B cell (primary cell): ENCODE data around the gene TNFAIP8.

- PRO-cap, result no peak
- CAGE, long polyA plus RNA, result no peak
These were observed 24.5 kb downstream of the FEM1C start for GRCh38 chr5:115520006-115520619.

DNA sequence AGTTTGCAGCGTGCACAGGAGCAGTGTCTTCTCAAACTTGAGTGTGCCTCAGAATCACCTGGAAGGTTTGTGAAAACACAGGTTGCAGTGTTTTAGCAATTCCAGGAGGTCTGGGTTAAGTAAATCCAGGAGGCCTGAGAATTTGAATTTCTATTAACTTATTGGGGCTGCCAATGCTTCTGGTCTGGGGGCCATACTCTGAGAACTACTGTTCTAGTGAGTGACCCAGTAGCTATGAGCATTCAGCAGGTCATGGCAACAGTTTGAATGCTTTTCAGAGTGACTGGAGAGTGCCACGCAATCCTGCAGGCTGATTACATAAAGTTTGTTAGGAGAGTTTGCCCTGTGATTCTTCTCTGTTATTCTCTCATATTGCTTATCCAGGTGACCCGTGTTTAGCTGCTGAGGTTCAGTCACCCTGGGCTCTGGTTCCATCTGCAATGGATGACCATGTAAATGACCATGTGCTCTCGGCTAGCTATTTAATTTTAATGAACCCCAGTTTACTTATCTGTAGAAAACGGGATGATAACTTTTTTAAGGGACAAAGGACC is 22.2 kb upstream of the TMED7 start:
- PRO-cap, result no peak
- CAGE, long polyA plus RNA, result no peak

GRCh38 chr5:115735584-115736083 is 80.8 kb downstream of the CDO1 start:
- PRO-cap, result no peak
- CAGE, long polyA plus RNA, result no peak

- PRO-cap, result no peak
- CAGE, long polyA plus RNA, result no peak
These were observed 1.9 kb downstream of the AP3S1 start for GRCh38 chr5:115843692-115844057.

DNA sequence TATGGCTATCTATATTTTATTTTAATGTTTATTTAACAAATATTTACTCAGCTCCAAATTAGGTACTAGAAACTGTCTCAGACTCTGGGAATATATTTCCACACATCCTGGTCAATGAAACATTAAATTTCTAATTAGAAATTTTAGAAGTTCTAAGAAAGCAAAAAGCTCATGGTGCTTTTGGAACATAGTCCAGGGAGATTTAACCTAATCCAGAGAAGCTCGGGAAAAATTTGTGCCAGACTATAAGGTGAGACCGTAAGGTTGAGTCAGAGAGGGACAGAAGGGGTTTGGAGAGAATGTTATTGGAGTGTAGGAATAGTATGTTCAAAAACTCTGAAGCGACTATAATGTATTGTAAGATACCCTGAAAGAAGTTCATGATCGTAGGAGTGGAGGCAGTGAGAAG is 138.6 kb downstream of the COMMD10 start:
- PRO-cap, result no peak
- CAGE, long polyA plus RNA, result no peak

DNA sequence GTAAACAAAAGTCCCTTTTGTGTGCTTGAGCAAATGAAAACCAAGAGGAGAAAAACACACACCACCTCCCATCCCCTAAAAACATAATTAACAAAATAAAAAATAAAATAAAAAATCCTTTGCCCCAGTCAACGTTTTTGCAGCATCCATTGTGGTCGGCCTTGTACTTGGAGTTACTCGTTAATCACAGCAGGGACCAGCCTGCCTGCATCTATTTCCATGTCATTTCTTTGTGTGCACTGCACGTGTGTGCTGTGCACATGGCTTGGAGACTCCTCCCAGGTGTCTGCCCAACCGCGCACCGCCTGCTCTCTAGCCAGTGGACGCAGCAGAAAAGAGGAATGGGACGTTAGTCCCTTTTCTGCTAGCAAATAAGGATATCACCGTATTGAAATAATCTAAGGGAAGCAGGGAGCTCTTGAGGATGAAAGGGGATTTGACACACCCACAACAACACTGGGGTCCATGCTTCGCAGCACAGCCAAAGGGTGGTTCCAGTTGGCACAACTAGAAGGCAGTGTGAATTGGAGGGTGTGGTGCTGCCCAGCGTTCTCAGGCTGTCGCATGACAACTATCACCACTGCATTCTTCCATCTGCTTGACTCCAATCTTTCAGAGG is 129.9 kb downstream of the SEMA6A start:
- PRO-cap, result no peak
- CAGE, long polyA plus RNA, result no peak

DNA sequence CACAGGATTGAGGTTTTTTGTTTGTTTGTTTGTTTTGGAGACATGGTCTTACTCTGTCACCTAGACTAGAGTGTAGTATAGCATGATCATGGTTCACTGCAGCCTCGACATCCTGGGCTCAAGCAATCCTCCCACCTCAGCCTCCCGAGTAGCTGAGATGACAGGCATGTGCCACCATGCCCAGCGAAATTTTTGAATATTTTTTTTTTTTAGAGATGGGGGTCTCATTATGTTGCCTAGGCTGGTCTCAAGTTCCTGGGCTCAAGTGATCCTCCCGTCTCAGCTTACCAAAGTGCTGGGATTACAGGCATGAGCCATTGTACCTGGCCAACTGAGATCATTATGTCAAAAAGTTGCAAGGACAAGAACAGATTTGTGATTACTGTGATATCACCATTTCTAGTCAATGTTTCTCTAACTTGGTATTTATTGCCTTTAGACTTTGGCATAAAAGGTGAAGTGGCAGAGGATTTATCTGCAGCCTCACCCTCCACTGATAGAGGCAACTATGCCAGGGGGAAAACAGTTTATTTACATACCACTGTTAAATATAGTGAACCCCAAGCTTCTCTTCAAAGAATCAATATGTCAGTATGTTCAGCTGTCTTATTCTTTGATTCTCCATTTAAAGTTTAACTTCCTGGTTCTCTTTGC is 30.2 kb downstream of the SEMA6A start:
- PRO-cap, result no peak
- CAGE, long polyA plus RNA, result no peak

DNA sequence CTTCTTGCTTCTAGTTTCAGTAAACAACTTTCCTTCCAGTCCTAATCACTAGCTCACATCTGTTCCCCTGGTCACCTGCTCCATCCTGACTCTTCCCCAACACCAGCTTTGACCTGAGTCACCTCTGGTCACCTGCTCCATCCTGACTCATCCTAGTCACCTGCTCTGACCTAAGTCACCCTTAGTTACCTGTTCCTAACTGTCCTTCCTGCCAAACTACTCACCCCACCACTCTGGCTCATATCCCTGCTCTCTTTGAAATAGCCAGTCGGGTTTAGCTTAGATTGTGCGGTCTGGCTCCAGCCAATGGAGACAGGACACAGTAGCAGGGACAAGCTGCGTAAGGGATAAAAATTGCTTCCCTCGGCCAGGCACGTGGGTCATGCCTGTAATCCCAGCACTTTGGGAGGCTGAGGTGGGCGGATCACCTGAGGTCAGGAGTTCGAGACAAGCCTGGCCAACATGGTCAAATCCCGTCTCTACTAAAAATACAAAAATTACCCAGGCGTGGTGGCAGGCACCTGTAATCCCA is 29.6 kb downstream of the SEMA6A start:
- PRO-cap, result no peak
- CAGE, long polyA plus RNA, result no peak

DNA sequence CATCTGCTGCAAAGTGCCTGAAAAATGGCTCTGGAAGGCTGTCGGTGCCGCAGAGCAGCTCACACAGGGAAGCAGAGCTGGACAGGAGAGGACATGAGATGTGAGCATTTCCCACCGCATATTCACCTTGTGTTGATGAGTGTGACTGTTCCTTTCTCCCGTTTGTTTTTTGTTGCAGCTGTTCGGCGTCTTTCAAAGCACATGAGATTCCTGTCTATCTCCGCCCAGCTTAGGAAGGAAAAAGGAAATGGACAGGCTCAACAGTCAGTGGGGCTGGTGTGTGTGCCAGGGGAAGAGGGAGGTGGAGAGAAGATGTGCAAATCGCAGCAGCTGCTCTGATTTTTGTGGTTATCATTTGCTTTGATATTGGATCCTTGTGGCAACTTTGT is 165.0 kb upstream of the SEMA6A start:
- PRO-cap, result no peak
- CAGE, long polyA plus RNA, result no peak

DNA sequence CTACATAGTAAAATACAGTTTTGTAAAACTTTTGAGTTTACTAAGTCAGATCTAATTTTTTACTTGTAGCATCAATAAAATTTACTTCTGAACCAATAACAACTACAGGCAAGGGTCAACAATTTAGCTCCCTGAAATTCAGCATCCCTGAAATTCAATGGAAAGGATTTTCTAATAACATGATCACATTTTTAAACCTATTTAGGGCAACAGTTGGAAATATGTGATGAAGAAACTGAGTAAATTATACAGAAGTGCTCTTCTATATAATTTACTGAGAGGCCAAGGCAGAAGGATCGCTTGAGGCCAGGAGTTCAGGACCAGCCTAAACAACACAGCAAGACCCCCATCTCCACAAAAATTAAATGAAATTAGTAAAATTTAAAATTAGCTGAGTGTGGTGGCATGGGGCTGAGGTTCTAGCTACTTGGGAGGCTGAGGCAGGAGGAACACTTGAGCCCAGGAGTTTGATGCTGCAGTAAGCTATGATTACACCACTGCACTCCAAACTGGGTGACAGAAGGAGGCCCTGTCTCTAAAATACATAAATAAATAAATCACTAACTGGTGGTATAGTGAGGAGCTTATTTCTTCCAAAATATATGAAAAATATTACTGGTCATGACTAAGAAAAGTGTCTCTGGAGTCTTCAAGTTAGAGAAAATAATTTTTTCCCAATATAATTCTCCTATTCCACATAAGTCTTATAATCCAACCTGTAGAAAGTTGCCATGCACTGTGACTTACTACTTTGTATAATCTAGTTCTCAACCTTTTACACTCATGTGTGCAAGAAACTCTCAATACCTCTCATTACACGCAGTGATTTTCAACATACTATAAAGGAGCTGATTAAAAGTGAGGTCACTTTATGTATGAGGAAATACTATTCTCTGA is 150.7 kb downstream of the DTWD2 start:
- PRO-cap, result no peak
- CAGE, long polyA plus RNA, result no peak

GRCh38 chr5:118923148-118923714 is 65.1 kb downstream of the DTWD2 start:
- PRO-cap, result no peak
- CAGE, long polyA plus RNA, result no peak

DNA sequence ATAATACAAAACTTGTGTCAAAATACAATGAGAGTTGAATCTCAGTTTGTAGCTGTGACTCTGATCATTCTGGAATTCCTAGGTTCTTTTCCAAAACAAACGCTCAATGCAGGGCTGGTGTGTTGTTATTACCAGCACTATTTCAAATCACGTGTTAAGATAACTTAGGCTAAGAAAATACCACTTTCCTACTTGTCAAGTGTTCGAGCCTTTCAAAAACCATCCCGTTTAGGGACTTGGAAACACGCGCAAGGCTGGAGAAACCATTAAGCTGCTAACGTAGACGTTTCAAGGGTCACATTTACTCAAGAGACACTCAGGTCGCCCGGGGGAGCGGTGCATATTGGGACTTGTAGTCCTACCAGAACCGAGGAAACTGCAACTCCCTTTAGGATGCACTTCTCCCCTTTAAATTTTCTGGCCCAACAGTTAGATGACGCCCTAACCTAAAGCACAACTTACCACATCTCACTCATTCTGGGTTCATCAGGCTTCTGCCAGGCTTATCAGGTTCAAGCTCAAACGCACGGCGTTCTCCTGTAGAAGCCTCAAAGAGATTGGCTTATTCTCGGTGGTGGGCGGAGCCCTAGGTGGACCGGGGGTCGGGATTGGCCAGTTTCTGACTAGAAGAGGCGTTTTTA is 423 bp upstream of the DMXL1 start:
- PRO-cap, result bidirectional peak, plus-strand start outside the sequence, minus-strand start at position 479 of the sequence
- CAGE, long polyA plus RNA, result no peak

GRCh38 chr5:119320307-119320954 is 35.4 kb upstream of the TNFAIP8 start:
- PRO-cap, result no peak
- CAGE, long polyA plus RNA, result no peak

DNA sequence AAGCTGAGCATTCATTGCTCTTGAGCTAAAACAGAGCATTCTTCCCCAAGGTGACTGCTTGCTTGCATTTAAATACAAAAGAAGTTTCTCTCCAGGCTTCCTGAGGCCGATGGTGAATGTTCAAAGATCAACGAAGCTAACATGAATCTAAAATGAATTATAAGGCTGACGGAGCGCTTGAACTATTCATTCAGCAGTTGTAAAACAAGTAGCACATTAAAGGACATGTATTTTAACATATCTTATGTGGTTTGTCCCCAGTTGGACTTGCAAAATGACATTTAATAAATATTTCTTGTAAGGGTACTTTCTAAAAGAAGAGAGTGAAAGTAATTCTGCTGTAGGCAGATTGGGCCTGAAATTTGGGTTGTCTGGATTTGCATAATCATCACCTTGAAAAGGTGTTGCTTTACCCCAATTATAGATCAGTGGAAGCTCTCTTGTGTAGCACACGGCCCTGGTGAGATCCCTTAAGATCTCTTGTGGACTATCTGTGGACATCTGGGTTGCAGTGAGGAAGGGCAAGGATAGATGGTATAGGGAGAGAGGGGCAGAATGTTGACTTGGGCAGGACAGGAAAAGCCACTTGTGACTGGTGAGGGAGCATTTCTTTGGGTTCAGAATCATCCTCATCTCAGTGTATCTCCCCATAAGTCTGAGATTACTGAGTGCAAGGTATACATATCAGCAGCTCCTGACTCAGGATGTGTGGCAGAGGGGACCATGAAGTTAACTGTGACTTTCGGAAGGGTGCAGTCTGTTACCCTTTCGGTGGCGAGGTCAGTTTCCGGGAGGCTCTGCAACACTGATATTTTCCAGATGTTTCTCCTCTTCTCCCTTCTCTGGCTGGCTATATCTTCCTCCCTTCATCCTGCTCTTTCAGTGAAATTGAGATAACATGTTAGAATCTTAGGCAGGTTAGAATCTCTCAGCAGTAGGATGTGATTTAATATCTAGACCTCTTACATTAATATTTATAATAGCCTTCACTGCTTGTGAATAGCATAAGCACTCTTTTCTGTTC is 2.0 kb upstream of the TNFAIP8 start:
- PRO-cap, result bidirectional peak, plus-strand start at position 425 of the sequence, minus-strand start at position 276 of the sequence; unidirectional peak, minus-strand start at position 735 of the sequence
- CAGE, long polyA plus RNA, result no peak

DNA sequence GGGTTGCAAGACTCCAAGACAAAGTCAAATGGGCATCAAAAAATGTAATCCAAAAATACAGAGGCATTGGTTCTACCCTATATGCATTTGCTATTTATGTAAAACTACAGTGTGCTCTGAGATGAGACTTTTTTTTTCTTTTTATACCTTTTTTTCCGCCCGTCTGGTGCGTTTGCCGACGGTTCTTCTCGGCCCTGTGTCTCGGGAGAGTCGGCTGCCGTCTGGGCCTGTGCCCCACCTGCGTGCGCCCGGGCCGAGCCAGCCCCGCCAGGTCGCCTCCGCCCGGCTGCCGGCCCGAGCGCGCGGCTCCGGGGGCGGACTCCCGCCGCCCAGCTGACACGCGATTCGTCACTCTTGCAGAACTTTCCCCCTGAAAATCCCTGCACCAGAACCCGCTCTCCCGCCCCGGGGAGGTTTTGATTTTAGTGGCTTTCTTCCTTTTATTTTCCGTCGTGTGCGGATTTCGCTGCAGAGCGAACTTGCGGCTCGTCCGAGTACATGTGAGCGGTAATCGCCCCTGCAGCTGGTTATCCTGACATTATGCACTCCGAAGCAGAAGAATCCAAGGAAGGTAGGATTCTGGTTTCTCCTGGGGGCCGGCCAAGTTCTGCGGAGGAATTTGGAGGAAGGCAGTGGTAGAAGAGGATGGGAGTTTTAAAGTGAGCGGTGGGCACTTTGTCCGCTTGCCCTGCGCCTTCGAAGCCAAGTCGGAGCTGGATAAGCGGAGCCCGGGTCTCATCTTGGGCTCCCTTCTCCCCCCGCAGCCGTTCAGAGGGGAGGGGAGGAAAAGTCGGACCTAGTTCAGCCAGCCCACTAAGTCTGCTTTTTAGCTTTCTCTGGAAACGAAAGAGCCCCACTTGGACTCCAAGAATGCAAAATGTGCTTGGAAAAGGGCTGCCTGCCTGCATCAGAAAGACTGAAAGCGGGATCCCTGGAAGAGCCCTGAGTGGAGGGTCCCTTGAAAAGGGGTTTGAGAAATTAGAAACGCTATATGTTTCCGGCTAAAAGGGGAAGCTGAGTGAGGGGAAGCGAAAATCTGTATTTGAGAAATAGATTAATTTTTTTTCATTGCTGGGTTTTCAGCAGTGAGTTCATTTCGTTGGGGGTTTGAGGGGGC is at the start of gene TNFAIP8:
Gene TNFAIP8 (plus strand): TSS at position 469 of the 1,117 bp plus-strand sequence.
- PRO-cap, result bidirectional peak, plus-strand start at position 449 of the sequence, minus-strand start at position 271 of the sequence; bidirectional peak, plus-strand start at position 1,068 of the sequence, minus-strand start at position 966 of the sequence
- CAGE, long polyA plus RNA, result no peak

- PRO-cap, result unidirectional peak, minus-strand start at chr5:119439232; bidirectional peak, plus-strand start at chr5:119439642, minus-strand start at chr5:119439515
- CAGE, long polyA plus RNA, result no peak
These were observed 13.1 kb upstream of the HSD17B4 start for GRCh38 chr5:119439040-119439739.

GRCh38 chr5:120257963-120258526 is 206.1 kb upstream of the PRR16 start:
- PRO-cap, result no peak
- CAGE, long polyA plus RNA, result no peak

- PRO-cap, result no peak
- CAGE, long polyA plus RNA, result no peak
These were observed 36.5 kb downstream of the CSNK1G3 start for GRCh38 chr5:123548272-123549018.

GRCh38 chr5:123654765-123655240 is 142.8 kb downstream of the CSNK1G3 start:
- PRO-cap, result no peak
- CAGE, long polyA plus RNA, result no peak

DNA sequence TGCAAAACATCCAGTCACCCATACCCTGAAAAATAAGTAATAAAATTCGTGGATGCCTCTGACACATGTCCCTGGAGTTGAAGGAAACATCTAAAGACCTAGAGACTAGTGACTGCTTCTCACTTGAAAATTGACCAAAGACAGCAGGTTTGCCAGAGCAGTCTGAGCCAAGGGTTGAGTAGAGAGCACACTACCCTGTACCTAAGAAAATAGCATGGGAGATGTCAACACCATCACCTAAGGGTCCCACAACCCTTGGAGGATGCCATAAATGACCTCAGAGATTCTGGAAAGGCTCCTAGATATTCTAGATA is 536.7 kb downstream of the ZNF608 start:
- PRO-cap, result no peak
- CAGE, long polyA plus RNA, result no peak